Right common carotid artery plus branches (tissue), 1 donor: ENCODE measurements around the genes ZNF585A, ZNF607, SPINT2, YIF1B and GGN.

- PRO-cap, result bidirectional peak, plus-strand start at chr19:37172792, minus-strand start at chr19:37172706
Observed at GRCh38 chr19:37172292-37173059, at the start of gene ZNF585A. Gene ZNF585A (minus strand): TSS chr19:37172695.

DNA sequence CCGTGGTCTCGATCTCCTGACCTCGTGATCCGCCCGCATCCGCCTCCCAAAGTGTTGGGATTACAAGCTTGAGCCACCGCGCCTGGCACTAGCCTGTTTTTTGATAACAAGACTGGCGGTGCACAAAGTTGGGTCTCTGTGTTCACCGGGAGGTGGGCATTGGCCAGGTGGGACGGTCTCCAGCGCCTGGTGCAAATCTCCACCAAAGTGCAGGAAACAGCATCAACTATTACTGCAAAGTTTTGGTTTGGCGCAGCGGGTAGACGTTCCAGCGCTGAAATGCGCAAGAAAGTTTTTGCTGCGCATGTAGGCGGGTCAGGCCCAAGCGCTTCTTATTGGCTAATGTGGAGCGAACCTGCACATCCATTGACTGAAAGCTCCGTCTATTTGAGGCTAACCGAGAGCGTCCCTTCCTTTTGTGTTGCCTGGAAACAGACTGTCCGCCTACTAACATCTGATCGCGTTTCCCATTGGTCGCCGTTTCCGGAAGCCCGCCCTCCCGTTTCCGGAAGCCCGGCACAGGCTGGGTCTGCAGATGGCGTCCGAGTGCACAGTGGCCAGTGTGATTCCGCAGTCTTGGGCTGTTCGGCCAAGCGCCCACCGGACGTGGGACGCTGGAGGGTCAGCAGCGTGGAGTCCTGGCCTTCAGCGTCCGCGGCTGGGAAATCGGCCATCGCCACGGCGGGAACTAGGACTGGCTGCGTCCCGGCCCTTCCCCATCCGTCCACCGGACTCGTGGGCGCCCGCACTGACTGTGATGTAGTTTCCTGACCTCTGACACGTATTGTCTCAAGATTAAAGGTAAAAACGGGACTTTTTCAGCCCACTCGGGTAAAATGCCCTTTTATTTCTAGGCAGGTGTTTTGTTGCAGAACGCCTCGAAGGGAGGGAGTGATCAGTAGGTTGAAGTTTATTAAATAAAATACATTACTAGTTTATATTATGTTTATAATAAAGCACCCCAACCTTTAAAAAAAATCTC is 16.8 kb upstream of the ZNF875 start:
- PRO-cap, result bidirectional peak, plus-strand start at position 508 of the sequence, minus-strand start at position 280 of the sequence

- PRO-cap, result bidirectional peak, plus-strand start at chr19:37594378, minus-strand start at chr19:37594294
Observed at GRCh38 chr19:37594167-37594581, 418 bp downstream of the ZNF571 start.

DNA sequence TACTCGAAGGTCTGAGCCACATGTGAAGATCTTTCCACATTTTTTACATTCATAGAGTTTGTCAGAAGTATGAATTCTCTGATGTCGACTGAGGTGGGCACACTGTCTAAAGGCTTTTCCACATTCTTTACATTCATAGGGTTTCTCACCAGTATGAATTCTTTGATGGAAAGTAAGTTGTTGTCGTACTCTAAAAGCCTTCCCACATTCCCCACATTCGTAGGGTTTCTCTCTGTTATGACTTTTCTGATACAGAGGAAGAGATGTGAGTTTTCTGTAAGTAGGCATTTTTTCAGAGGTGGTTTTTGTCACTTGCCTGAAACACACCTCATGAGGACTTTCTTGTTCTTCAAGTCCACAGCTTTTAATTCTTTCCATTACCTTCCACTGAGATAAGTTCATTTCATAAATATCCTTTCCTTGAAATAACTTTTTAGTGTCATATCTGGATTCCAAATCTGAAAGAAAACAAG is 19.4 kb downstream of the ZFP30 start:
- PRO-cap, result no peak

- PRO-cap, result bidirectional peak, plus-strand start at chr19:37719401, minus-strand start at chr19:37719358; bidirectional peak, plus-strand start at chr19:37719849, minus-strand start at chr19:37719734
Observed at GRCh38 chr19:37718858-37720218, at the start of gene ZNF607. Gene ZNF607 (minus strand): TSS chr19:37719761.

GRCh38 chr19:37755760-37756012 is 23.7 kb downstream of the ZNF573 start:
- PRO-cap, result no peak

GRCh38 chr19:37907347-37907720 is 326 bp downstream of the SIPA1L3 start:
- PRO-cap, result no peak

- PRO-cap, result no peak
Observed at GRCh38 chr19:37997870-37998405, 90.9 kb downstream of the SIPA1L3 start.

GRCh38 chr19:38055129-38055863 is 148.3 kb downstream of the SIPA1L3 start:
- PRO-cap, result no peak

DNA sequence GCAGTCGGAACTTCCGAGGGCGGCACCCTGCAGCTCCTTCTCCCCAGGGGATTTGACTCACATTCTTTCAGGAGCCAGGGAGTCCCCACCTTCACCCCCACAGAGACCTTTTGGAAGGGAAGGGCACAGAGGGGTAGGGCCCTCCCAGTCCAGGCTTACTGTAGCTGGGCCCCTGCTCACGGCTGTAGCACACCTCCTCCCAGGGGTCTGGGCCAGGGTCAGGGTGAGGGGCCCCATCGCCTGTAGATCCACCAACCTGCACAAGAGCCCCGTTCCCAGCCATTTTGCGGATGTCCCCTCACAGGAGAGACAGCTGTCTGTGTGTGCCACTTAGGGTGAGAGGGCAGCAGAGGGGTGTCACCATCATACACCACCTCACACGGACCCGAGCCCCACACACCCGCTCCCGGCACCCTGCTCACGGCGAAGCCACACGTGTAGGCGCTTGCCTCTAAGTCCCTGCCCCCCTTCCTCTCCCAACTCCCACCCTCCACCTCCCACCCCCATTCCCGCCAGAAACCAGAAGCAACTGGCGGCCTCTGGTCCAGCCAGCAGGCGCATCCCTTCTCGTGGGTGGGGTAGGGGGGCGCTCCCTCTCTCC is 3.9 kb upstream of the DPF1 start:
- PRO-cap, result no peak

DNA sequence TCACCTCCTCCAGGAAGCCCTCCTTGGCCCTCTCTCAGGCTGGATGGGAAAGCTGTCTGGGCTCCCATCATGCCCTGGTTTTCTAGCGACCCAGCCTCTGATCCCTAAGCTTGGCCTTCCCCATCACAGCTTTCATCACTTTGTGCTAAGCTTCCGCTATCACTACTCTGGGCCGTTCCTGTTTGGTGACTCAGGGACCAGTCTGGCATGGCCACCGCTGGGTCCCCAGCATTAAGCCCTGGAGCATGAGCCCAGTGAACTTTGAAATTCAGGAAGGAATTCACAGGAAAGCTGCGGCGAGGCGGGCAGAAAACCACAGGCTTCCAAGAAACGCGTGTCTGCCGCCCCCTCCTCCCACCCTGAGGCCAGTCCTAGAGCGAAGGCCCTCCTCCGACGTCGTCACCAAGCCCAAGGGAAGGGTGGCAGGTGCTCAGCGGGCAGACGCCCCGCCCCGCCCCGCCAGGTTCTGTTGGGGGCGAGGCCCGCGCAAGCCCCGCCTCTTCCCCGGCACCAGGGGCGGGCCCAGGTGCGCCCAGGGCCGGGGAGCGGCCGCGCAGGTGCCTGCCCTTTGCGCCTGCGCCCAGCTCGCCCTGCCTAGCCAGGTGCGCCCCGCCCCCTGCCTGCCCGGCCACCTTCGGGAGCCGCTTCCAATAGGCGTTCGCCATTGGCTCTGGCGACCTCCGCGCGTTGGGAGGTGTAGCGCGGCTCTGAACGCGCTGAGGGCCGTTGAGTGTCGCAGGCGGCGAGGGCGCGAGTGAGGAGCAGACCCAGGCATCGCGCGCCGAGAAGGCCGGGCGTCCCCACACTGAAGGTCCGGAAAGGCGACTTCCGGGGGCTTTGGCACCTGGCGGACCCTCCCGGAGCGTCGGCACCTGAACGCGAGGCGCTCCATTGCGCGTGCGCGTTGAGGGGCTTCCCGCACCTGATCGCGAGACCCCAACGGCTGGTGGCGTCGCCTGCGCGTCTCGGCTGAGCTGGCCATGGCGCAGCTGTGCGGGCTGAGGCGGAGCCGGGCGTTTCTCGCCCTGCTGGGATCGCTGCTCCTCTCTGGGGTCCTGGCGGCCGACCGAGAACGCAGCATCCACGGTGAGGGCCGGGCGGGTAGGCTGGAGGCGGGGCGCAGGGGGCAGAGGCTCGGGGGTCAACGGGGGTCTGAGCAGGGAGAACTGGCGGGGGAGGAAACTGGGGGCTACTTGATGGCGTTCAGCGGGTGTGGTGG is at the start of gene SPINT2:
TSS of gene SPINT2 (plus strand) at position 661 of the 1,219 bp plus-strand sequence.
- PRO-cap, result unidirectional peak, plus-strand start at position 193 of the sequence; bidirectional peak, plus-strand start at position 733 of the sequence, minus-strand start at position 401 of the sequence

GRCh38 chr19:38277360-38278087 is 13.2 kb downstream of the SPINT2 start:
- PRO-cap, result no peak

DNA sequence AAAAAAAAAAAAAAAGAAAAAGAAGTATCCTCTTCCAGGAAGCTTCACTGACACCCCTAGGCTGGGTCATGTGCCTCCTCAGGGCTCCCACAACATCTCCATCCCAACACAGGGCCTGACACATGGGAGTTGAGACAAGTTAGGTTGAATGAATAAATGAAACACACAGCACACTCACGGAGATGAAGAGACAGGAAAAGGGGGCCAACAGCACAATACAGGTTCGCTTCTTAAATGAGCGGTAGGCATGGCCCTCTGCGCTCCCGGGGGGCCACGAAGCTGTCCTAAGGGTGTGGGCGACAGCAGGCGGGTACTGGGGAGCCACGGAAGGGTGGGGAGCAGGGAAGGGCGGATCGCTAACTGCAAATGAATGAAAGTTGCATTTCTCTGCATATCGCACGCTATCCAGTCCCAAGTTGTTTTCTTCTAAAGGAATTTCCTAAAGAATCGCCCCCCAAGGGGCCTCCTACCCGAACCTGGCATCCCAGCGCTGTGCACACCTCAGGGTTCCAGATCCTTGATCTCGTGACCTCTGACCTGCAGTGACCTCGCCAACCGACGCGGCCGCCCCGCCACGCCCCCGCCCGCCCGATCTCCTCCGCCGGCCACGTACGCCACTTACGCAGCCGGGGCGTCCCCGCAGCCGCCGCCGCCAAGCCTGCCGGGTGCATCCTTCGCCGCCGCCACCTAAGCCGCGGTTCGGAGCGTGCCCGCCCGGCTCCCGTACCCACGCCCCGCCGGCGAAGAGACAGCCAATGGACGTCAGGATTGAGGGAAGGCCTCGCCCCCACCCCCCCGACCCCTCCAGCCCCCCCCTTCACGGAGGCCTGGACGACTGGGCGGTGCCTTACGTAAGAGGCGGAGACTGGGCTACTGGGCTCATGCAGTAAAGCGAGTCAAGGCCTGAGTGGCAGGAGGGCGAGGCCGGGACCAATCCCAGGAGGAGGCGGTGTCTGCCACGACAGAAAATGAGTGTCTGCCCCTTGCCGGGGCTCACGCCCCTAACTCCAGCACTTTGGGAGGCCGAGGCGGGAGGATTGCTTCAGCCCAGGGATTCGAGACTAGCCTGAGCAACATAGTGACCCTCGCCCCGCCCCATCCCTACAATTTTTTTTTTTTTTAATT is at the start of gene YIF1B:
TSS of gene YIF1B (minus strand) at position 701 of the 1,125 bp plus-strand sequence.
- PRO-cap, result bidirectional peak, plus-strand start at position 933 of the sequence, minus-strand start at position 689 of the sequence

DNA sequence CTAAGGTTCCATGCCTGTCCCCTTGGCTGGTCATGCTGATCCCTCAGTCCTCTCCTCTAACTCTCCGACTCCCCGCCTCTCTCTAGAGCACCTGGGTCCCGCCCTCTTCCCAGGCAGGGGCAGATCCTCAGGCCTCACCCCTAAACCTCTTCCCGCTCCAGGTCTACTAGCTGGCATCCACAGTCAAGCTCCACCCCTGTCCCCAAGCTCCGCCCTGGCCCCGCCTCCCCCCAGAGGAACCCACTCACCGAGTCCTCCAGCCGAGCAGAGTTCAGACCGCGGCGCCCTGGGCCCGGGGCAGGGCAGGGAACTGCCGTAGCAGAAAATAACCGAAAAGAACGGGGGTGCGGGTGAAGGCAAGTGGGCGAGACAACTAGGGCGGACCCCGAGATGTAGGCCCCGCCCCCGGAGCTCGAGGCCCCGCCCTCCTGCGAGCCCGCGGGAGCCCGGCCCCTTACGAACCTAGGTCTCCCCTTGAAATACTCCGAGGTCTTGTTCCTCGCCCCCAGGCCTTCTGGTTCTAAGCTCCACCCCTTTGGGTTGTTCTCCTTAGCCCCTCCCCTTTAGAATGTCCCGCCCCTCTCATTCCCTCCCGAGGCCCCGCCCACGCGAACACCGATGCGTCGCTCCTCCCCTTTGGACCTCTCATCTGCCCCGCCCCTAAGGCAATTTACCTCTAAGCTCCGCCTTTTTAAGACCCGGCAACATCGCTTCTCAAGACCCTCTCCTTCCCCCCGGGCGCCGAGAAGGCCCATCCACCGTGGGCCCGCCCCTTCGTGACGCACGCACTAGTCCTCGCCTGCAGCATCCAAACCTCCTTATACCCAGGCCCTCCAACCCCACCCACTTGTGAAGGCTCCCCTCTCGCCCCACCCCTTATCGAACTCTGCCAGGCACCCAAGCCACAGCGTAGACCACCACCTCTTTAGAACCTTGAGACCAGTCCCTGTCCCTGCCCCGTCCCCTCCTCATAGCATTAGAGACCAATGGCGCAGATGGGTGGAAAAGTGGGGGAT is at the start of gene GGN:
TSS of gene GGN (minus strand) at position 522 of the 1,016 bp plus-strand sequence.
- PRO-cap, result bidirectional peak, plus-strand start at position 274 of the sequence, minus-strand start at position 149 of the sequence; bidirectional peak, plus-strand start at position 694 of the sequence, minus-strand start at position 476 of the sequence

DNA sequence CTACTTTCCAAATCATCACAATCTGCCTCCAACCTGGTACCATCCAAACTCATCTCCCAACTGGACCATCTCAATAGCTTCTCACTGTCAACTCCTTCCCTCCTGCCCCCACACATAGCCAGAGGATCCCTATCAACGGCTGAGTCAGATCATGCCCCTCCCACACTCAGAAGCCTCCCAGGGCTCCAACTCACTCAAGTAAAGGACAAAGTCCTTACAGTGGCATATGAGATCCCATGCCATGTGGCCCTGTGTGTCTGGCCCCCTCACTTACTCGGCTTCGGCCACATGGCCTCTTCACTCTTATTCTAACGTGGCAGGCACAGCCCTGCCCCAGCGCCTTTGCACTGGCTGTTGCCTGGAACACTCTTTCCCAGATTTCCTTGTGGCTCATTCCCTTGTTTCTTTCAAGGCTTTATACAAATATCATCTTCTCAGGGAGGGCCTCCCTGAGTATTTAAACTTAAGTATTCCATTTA is 4.3 kb downstream of the SPRED3 start:
- PRO-cap, result no peak

DNA sequence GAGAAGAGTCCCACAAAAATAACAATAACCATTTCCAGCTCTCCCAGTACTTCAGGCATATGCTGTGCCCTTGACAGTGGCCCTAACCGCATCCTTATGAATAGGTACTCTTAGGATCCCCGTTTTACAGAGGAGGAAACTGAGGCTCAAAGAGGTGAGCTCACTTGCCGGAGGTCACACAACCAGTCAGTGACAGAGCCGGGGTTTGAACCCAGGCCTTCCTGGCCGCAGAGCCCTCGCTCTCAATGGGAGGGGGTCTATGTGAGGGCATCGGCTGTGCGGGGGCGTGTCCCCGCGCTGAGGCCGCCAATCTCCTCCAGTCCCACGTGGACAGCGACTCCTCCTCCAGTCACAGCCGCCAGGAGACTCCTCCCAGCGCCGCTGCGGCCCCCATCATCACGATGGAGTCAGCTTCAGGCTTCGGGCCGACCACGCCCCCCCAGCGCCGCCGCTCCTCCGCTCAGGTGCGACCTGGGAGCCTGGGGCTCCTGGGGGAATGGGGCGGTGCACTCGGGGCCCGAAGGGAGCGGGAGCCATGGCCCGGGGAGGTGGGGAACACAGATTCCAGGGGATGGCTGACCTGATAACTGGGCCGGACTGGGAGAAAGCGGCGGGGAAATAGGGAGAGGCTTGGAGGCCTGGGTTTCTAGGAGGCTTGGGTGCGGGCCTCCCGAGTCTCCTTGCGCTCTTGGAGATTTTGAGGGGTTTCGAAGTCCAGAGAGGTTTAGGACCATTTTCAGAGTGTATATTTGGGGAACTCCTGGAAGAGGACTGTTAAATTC is 6.0 kb downstream of the SPRED3 start:
- PRO-cap, result no peak

DNA sequence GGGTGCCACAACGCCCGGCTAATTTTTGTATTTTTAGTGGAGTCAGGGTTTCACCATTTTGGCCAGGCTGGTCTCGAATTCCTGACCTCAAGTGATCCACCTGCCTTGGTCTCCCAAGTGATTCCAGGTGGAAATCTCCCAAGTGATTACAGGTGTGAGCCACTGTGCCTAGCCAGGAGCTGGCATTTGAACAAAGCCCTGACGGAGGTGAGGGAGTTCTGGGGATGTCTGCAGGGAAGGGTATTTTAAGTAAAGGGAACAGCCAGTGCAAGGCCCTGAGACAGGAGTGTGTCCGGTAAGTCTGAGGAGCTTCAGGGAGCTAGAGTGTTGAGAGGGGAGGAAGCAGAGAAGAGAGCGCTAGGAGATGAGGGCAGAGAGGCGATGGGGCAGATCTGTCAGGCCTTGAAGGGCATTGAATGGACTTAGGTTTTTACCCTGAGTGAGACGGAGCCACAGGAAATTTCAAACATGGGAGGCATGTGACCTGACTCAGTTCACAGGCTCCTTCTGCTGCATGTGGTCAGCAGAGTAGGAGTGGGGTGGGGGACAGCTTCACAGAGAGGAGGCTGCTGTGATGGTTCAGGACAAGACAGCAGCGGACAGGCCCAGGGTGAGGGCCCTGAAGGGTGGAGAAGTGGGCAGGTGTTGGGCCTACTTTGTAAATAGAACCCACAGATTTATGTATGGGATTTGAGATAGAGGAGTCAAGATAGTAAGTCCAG is 2.6 kb upstream of the FAM98C start:
- PRO-cap, result no peak

DNA sequence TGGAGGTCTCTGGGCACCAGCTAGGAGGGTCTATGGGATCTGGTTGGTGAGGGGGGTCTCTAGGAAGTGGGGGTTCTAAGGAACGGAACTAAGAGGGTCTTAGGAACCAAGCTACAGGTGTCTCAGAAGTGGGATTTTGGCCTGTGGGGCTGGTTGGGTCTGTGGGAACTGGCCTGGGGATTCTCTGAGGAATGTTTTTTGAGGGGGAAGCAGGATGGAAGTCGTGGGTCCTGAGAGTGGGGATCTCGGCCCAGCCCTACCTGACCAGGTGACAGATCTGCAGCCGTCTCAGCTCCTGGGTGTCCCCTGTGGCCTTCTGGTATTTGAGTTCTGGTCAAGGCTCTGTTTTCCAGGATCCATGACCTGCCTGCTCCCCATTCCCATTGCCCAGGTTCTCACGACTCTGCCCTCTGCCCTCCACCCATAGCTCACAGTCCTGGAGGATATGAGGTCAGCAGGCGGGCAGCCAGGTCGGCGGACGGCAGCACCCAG is 5.3 kb downstream of the RASGRP4 start:
- PRO-cap, result no peak

DNA sequence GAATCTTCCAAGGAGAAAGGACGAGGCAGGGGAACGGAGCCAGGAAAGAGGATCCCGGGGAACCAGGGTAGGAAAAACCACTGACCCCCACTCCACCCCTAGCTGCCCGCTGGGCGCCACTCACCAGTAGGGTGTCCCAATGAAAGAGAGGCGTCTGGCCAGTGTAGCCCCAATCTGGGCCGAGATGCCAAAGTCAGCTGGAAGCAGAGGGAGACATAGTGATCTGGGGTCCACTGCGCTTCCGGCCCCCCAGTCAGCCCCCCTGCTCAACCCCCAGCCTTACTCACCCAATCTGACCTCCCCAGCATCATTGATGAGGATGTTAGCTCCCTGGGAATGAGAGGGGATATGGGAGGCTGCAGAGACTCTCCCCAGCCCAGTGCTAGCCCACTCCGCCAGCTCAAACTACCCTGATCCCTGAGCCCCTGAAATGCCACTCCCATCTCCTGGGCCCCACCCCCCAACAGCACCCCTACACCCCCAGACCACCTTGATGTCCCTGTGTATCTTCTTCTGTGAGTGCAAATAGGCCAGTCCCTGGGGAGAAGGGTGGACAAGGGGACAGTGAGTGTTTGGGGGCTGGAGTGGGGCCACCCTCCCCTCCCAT is 3.9 kb downstream of the MAP4K1 start:
- PRO-cap, result no peak

- PRO-cap, result bidirectional peak, plus-strand start at chr19:38649313, minus-strand start at chr19:38649068
Observed at GRCh38 chr19:38648897-38649421, 1.5 kb downstream of the ACTN4 start.